Peritoneum (tissue), 1 donor: ENCODE results near the gene PRPF4B.

- PRO-cap, result no peak
These were observed 97.9 kb downstream of the PSMG4 start for GRCh38 chr6:3356705-3356897.

GRCh38 chr6:3375928-3376753 lies 80.7 kb downstream of the SLC22A23 start:
- PRO-cap, result no peak

DNA sequence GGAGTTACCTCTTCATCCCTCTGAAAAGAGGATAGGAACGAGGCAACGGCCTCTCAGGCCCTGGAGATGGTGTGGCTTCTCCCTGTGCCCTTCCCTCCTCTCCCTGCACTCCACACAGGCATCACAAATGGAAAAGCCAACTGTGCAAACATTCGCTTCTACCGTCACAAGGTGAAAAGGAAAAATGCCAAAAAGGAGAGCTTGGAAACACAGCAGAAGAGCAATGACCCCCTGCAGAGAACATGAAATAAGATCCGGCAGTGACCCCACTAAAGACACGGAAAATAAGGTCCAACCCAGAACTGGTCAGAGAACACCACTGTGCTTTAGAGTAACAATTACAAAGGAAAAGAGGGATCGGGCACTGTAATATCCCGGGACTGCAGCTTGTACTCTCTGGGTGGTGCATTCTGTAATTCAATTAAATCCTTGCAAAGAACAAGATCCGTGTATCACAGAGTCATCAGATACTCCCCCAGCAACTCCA lies 63.0 kb downstream of the SLC22A23 start:
- PRO-cap, result no peak

GRCh38 chr6:3403116-3403691 lies 53.6 kb downstream of the SLC22A23 start:
- PRO-cap, result no peak

DNA sequence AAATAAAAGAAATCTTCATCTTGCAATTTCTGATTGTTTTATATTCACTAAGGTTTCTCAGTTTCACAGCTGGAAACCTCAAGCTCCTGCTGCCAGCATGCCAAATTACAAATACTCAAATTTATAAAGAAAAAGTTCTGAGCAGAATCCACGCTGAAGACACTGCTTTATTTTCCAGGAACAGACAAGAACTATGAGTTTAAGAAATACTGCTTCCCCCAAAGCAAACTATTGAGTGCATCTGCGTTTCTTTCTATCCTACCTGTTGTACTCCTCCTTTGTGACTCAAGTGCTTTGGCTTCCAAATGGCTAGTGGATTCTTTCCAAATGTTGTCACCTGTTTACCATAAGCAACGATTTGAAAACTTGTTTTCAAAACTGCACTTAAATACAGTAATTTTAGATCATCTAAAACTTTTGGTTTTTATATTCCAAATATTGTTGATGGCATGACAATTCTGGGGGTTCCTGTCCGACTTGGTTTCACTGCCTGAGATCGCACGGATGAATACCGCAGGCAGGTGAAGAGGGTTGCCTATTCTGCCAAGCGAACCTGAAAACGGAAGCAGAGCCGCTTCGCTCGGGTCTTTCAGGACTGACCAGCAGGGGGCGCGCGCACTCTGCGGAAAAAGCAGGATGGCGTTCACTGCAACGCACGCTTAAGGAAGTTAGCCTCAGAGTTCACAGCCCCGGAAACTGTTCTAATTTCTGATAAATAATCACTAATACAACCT lies 9.4 kb downstream of the PXDC1 start:
- PRO-cap, result no peak

DNA sequence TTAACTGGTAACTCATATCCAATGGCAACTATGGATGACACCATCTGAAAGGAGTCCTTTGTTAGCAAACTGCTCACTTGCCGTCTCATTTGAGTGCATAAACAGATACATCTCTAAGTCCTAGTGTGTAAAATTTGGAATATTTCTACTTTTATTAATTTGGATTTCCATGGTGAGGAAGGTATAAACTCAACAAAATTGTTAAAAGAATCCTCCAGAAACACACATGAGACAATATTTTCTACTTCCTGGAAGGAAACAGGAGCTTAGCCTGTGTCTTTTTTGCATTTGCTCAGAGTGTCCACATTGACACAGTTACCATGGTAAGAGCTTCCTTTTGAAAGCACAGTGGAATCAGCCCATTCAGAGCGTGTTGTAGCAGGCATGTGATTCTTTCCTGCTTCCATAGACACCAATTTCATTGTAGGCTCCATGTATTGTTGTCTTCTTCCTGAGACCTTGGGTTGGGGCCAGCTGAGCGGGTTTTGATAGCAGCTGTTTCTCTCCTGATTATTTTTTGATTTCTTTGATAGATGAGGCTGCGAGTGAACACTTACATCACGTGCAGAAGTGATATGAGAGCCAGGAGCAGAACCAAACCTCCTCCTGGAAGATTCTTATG lies 44.8 kb upstream of the PXDC1 start:
- PRO-cap, result no peak

DNA sequence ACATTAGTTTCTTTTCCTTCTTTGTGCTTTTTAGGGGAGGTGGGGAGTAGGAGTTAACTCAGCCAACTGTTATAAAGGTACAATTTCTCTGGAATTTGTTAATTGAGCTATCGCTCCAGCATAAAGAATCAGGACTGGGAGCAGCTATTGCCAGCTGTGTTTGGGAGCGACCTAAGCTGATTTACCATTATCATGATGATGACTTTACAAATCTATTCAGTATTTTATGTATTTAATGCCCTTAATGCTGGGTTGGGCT lies 82.0 kb upstream of the PRPF4B start:
- PRO-cap, result no peak

GRCh38 chr6:4021001-4021536 lies at the start of gene PRPF4B:
PRPF4B (plus strand) TSS chr6:4021300.
- PRO-cap, result bidirectional peak, plus-strand start at chr6:4021414, minus-strand start at chr6:4021223

- PRO-cap, result no peak
These were observed 10.7 kb downstream of the PRPF4B start for GRCh38 chr6:4031398-4032625.

DNA sequence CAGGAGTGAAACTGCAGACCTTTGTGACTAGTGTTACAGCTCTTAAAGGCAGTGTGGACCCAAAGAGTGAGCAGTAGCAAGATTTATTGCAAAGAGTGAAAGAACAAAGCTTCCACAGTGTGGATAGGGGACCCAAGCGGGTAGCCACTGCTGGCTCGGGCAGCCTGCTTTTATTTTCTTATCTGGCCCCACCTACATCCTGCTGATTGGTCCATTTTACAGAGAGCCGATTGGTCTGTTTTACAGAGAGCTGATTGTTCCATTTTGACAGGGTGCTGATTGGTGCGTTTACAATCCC lies 55.3 kb upstream of the ECI2 start:
- PRO-cap, result no peak

- PRO-cap, result no peak
These were observed 115.3 kb upstream of the CDYL start for GRCh38 chr6:4660932-4661318.

DNA sequence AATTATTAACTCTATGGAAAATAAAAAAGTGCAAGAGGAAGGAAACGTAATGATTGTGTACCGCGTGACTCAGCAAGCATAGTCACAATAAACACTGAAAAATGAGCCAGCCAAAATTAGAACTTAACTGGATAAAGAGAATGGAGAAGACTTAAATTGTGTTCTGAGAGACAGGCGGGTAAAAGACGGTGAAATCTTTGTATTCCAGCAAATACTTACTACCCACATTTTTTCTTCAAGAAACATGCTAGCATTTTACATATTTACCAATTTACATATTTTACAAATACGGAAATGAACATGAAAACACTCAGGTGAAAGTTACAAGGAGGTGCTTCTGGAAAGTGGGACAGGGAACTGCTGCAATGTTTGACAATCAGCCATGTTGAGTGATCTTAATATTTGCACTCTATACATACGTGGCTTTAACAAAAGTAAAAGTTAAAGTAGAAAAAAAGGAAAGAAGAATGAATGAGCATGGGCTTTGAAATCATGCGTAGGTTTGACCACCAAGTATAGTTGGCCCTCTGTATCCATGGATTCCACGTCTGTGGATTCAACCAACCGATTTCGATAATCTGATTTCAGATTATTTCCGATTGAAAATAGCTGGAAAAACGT lies 87.7 kb upstream of the CDYL start:
- PRO-cap, result no peak

DNA sequence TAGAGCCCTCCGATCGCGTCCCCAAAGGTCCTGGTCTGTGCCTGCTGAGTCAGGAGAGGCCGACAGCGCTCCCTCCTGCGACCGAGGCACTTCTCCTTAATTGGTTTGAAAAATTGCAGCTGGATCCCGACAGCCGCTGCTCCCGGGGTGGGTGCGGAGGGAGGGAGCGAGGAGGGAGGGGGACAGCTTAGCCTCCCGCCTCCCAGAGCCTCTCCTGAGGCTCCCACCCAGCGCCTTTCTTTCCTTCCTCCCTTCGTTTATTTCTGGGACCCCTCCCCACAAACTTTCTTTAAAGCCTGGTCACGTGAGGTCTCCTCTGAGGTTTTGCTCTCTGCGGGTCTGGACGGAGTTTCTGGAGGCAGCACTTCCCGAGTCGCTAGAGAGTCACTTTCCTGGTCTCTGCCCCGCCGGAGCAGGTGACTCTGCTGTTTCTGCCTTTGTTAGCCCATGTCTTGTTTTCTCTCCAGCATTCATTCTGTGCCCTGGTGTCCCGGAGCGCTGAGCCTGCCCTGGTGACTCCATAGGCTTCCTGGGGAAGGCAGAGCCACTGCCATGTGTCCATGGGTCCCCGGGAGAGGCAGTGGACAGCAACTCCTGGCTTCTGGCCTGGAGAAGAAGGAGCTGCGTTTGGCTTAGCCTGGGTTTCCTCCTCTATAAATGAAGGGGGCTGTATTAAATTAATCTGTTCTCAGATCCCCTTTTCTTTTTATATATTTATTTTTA lies 22.5 kb upstream of the RPP40 start:
- PRO-cap, result no peak

GRCh38 chr6:5032724-5033151 lies 28.9 kb upstream of the RPP40 start:
- PRO-cap, result no peak

GRCh38 chr6:5119127-5119556 lies 34.0 kb downstream of the PPP1R3G start:
- PRO-cap, result no peak

- PRO-cap, result no peak
These were observed 85.1 kb downstream of the LYRM4 start for GRCh38 chr6:5175625-5176043.

DNA sequence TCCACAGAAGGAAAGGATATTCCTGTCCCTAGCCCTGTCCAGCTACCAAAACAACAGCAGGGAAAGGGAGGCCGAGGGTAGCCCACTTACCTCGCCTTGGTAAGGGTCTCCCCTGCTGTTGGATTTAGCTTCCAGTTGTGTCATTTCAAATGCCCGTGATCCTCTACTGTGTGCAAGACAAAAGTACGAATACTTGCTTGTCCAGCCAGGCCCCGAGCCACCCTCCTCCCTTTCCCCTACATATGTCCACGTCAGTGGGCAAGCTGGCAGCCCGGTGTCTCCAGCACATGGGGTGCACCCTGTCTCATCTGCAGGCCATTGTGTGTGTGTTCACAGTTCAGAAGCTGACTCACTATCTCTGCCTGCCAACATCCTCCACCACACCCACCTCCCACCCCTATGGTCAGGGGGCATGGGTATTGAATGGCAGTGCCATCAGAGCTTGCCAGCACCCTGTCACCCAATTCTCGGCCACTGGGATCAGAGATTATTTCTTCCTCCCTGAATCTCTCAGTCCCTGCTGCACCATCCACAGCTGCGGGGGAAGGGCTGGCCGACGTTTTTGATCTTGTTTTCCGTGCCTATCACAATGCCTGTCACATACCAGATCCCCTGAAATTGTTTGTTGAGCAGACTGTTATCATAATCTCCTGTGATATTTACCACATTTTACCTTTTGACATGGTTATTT lies 195.7 kb downstream of the FARS2 start:
- PRO-cap, result no peak

DNA sequence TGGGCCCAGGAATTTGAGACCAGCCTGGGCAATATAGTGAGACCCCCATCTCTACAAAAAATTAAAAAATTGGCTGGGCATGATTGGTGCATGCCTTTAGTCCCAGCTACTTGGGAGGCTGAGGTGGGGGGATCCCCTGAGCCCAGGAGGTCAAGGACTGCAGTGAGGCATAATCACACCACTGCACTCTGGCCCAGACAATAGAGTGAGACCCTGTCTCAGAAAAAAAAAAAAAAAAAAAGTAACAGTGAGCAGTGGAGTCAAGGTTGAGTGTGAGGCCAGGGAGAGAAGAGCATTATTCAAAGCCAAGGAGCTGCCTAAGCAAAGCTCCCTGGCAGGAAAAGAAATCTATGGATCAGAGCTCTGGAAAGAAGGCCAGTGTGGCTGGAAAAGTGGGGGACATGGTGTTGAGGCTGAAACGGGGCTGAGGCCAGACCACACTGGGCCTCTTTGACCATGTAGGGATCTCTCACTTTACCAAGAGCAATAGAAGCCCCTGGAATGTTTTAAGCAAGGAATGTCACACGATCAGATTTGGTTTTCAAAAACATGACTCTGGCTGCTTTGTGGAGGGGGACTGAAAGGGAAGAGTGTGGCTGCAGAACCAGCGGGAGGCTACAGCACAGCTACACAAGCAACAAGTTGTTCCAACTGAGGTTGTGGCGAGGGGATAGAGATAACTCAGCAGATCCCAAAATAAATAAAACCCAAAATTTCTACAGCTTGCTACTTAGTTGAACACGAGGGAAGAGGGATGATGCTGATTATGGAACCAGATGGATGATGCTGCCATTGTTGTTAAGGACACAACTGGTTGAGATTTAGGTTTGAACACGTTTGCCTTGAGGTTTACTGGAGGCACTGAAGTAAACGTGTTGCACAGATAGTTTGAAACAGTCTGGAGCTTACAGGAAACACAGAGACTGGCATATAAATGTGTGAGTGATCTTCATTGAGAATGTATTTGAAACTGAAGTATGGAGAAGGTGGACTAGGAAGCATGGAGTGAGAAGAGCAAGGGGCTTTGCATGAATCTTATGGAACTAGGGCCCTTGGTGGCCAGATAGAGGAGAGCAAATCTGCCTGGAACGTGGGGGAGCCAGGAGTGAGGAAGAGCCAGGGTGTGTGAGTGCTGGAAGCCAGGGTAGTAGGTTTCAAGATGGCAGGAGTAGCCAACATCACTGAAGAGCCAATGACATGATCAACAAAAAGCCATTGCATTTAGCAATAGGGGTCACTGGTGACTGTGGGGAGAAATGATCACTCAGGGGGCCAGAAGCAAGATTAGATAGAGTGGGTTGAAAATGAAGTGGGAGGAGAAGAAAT lies 345.8 kb downstream of the NRN1 start:
- PRO-cap, result no peak

GRCh38 chr6:5701084-5701772 lies 305.5 kb downstream of the NRN1 start:
- PRO-cap, result no peak

- PRO-cap, result no peak
These were observed 241.5 kb downstream of the NRN1 start for GRCh38 chr6:5764984-5765790.